Jejunum (tissue), 1 donor: ENCODE data around the genes LRIF1, CEPT1, PIFO and PPM1J.

DNA sequence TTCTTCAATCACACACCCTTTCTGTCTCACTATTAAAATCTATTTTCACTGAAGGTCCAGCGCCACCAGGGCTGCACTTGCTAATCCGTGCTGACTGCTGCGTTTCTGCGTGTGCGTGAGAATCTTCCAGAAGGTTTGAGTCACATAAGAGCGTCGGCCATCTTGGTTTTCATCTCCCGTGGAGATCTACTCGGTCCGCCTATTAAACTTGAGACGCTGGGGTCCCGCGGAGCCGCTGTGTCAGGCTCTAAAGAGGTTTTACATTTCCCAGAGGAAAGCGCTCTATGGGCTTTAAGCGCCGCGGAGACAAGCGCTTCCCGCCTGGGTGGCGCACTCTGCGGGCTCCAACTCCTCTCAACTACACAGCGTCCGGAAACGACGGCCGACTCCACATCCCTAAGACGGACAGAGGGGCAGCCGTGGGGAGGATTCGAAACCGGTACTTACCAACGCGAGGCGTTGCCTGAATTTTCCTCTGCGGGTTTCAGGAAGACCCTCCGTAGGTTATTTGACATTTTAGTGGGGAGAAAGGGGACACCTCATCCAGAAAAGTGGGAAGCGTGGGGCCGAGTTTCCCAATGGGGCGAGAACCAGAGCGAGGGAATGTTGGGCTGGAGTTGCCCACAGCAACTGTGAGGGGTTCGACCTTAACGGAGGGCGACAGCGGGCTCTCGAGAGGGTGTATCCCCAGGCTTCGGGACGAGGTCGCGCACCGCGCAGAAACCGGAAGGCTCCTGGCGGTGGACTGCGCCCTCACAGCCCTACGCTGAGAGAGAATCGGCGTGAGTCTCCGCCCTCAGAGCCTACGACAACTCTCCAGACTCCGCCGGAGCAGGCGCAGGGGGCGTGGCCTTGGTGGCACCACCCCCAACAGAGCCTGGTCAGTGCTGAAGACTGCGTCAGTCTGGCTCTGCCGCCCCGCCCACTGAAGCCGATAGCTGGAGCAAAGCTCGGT is at the start of gene LRIF1:
LRIF1 (minus strand) TSS at position 749 of the 955 bp plus-strand sequence.
- PRO-cap: unidirectional peak, plus-strand start at position 309 of the sequence; bidirectional peak, plus-strand start outside the sequence, minus-strand start at position 747 of the sequence

- PRO-cap: bidirectional peak, plus-strand start at chr1:111140255, minus-strand start at chr1:111140156; bidirectional peak, plus-strand start at chr1:111140715, minus-strand start at chr1:111140680
Observed at GRCh38 chr1:111139951-111140939, at the start of gene CEPT1. Gene CEPT1, plus strand, starts transcription at chr1:111140223.

DNA sequence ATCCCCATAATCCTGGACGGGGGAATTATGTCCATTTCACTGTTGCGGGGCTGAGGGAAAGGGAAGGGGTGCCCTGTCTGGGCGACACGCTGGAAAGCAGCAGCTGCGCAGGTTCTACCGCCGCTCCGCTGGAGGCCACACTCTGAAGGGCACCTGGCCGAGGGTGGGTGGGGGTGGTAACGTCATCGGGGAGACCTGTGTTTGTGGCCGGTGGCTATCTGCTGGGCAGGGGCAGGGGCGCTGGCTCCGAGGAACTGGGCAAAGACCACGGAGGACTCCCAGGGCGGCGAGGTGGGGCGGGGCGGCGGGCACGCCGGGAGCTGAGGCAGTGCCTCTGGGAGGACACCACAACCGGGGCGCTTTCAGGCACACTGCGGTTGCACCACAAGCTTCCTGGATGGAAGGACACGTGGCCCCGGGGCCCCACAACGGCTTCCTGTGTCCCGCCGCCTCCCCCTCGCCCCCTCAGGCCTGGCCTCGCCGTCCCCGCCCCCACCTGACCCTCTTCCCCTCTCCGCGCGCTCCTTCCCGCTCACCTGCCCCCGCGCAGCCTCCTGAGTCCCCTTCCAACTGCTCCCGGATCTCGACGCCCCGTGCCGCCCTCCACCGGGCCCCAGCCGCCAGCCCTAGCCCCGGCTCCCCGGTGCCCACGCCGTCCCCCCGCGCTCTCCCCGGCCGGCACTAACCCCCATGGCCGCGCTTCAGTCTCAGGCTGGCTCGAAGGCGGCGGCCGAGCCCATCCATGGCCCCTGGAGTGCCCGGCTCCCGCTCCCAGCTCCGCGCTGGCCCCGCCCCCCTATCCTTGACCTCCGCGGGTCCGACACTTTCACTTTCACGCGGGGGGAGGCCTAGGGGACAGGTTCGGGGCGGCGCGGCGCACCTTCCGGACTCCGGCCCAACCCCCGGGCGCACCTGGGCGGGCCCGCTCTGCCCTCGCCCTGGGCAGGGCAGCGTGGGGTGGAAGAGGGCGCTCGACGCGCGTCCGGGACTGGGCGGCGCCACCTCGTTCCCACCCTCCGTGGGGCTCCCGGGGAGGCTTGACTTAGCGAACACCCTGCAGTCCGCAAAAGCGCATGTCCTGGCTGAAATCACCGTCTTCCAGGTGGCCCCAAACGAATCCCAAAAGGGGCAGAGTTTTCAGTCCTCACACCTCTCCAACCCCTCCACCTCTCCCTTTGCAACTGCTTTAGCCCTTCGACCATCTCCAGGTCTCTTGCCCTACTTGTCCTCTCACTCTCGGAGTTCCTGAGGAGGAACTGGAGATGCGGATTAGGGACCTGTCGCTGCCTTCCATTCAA is 3.6 kb upstream of the DENND2D start:
- PRO-cap: bidirectional peak, plus-strand start at position 204 of the sequence, minus-strand start at position 144 of the sequence; bidirectional peak, plus-strand start at position 319 of the sequence, minus-strand start at position 364 of the sequence; bidirectional peak, plus-strand start at position 1,059 of the sequence, minus-strand start at position 929 of the sequence

DNA sequence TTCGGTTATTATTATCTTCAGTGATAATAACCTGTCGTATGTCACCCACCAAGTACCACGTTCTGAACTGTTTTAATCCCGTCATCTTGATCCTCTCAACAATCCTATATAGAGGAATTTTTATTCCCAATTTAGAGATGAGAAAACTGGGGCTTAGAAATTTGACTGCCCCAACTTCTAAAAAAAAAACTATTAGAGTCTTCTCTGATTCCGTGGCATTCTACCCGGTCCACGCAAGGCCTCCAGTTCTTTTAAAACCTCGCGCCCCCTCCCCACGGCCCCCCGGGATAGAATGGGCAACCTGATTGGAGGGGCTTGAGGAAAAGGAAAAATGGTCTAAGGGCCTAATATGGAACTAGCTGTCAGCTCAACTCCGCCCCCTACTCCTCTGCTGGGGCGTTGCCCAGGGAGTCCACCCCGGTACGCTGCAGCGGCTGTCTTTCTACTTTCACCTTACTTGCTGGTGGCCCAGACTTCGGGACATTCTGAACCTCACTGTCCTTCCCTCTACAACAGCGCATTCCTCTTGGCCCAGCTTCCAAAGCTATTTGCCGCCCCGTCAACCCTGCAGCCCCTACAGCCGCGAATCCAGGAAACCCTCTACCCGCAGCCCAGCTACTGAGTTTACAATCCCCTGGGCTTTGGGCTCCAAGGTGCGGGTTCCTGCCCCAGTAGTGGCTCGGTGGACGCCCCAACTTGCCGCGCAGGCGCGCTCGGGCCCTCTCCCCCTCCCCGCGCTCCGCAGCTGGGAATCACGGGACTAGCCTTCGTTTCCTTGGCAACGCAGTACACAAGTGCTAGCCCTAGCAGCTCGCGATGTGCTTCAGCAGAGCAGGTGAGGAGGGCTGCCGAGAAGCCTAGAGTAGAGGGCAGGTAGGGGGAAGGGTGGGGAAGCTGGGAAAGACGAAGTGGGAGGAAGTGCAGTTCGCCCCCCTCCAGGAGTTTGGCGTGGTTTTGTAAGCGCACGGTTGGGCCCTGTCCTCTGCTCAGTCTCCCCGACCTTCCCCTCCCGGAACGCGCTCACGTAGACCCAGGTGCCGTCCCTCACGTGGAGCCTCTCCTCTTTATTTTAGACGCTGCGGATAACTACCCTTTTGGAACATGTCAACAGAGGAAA is at the start of gene PIFO:
PIFO (plus strand) TSS at position 786 of the 1,117 bp plus-strand sequence.
- PRO-cap: unidirectional peak, plus-strand start at position 451 of the sequence; unidirectional peak, minus-strand start at position 681 of the sequence

DNA sequence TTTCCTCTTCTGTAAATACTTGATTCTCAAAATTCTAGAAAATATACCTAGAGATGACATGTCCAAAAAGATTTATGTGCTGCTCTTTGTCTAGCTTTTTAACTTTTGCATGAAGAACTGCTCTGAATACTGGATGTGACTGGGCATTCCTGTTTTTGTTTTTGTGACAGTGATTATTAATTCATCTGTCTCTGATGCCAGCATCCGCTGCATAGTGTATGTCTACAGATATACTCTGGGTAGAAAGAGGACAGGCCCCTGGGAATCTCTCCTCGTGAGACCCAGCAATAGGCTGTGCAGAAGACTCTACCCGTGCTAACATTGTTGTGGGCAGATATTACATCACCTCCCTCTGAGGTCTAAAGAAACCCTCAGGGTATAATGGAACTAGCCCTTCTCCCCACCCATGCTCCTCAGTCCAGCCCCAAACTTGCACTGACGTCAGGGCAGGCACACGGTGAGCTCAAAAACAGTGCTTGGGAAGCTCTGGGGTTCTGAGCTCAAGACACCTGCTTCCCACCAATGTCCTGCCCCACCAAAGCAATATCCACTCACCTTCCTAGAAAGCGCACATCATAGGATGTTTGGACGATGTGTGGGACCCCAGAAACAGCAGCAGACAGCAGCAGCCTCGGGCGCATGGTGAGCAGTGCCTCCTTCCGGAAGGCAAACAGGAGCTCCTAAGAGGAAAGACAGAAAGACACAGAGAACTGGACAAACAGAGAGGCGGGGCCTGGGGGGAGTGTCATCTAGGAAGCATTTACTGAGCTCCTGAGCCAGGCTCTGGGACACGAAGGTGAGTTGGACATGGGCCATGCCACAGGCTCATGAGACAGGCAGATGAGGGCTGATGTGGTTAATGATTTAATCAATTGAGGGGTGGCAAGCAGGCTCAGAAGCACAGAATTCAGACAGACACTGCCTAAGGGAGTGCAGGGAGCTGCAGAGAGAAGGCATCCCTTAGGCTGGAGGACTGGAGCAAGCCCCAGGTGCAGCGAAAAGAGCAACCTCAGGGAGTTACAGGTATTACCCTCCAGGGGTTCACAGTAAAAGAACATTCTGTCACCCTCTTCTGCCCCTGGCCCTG is 4.8 kb downstream of the OVGP1 start:
- PRO-cap: no peak

DNA sequence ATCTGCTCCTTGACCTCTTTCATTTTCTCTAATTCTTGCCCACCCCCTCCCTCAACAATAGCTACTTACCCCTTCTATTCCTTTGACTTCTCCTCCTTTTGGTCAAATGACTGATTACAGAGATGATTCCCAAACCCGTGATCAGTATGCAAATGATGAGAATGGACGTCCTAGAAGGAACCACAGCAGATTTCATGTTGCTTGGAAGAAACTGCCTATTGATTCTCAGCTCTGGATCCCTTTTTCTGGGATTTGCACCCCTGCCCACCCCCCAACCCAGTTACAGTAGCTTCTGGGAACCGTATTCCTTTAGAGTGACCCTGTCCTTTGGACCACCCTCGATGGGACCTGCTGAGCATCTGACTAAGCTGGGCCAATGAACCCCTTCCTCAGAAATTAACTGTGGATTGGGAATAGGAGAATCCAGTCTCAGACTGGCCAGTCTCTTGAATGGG is 11.9 kb downstream of the C1orf162 start:
- PRO-cap: no peak

DNA sequence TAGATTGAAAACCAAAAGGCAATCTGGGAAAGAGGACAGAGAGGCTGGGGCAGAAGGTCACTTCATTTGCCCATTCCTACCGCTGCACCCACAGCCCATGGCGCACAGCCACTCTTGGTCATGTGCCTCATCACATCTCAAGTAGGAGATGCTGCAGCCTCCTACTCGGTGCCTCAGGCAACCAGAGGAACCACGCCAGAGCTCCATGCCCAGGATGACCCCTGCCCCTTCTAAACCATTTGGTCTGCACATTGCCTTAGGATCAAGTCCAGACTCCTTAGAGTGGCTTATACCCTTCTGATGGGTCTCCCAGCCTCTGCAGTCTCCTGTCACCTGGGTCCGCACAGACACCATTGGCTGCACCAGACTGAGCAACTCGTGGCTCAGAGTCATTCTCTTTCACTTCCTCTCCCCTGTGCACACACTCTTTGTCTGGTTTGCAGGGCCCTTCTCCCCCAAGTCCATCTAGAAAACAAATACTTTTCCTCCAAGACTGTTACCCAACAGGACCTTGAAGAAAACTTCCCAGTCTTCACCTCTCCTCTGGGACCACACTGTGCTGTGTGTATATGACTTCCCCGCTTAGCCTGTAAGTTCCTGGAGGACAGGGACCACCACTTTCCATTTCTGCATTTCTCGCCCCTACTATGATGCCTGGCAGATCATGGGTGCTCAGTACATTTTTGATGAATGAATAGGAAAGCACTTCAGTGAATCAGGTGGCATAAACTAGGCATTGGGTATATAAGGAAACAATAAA is 2.3 kb upstream of the ADORA3 start:
- PRO-cap: no peak

GRCh38 chr1:111641302-111641686 is 21.7 kb downstream of the RAP1A start:
- PRO-cap: no peak

DNA sequence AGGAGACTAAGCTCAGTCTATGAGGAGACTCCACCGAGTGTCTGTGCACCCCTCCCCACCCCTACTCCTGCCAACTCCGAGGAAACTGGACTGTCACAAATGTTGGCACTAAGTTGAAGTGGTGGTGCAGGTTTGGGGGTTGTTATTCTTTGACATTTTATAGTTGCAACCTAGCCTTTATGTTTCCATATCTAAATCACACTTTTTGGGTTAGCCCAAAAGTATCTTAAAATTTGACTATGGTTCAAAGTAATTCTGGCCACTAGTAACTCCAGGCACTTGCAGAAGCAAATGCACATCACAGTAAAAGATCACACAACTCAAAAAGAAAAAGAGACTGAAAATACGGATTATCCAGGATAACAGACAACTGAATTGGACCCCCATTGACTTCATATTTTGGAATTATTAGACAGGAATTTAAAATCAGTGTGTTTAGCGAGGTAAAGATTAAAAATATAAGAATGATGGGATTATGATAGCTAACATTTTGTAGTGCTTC is 48.4 kb downstream of the RAP1A start:
- PRO-cap: no peak

DNA sequence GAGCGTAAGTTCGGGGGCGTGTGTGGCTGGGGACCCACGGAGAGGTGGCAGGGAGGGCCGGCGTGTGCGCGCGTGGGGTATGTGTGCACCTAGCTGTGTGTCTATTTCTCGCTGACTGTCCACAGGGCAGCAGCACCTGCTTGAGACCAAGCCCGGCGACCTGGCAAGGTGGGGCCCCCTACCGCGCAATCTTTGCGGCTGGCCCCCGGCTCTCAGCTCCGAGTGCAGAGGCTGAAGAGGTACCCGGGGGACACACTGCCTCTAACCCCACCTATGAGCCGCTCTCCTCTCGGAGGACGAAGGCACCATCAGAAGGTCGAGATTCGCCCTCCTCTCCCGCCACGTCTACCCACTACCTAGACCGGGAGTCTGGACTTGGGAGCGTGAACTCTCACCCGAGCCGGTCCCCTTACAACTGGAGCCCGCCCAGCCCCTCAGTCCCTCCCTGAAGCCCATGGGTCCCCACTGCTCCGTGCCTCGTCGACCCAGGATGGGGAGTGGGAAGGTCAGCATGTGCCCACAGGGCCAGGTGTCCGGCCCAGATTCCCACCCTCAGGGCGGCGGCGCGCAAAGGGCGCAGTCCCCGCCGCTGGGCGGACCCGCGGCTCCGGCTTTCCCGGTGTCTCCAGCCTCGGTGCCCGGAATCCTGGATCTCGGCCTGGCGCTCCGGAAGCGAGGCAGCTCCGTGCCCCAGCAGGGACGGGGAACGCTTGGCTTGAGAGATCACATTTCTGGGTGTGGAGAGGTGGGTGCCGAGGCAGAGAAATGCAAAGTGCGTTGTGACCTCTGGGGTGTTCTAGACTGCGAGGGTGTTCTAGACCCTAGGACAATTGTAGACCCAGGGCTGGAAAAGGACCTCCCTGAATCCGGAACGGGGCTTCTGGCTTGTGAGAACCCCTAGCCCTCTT is 1.2 kb upstream of the KCND3 start:
- PRO-cap: no peak

- PRO-cap: no peak
Observed at GRCh38 chr1:111992465-111993012, 3.1 kb upstream of the KCND3 start.

DNA sequence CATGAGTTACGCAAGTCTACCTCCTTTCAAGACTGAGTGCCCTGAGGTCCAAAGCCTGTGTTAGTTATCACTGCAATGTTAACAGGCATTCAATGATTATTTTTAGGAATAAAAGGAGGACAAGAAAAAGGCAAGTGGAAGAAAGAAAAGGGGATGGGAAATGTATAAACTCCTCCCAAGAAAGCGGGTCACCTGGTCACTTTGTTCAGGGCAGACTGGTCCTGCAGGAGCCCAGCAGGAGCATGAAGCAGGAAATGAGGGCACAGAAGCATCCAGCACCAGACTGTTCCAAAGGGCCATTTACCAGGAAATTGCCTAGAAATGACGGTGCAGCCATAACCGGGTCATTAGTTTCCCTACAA is 7.7 kb upstream of the CTTNBP2NL start:
- PRO-cap: no peak

GRCh38 chr1:112501539-112502495 is 6.9 kb upstream of the WNT2B start:
- PRO-cap: bidirectional peak, plus-strand start at chr1:112501927, minus-strand start at chr1:112501825

DNA sequence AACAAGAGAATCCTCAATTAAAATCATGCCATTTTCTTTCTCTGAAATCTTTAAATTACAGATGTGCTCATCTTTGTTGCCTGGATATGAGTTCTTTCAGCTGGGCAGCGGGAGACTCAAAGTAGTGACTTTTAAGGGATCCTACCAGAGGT is 640 bp downstream of the ST7L start:
- PRO-cap: no peak

- PRO-cap: no peak
Observed at GRCh38 chr1:112667296-112667793, 7.1 kb upstream of the MOV10 start.

DNA sequence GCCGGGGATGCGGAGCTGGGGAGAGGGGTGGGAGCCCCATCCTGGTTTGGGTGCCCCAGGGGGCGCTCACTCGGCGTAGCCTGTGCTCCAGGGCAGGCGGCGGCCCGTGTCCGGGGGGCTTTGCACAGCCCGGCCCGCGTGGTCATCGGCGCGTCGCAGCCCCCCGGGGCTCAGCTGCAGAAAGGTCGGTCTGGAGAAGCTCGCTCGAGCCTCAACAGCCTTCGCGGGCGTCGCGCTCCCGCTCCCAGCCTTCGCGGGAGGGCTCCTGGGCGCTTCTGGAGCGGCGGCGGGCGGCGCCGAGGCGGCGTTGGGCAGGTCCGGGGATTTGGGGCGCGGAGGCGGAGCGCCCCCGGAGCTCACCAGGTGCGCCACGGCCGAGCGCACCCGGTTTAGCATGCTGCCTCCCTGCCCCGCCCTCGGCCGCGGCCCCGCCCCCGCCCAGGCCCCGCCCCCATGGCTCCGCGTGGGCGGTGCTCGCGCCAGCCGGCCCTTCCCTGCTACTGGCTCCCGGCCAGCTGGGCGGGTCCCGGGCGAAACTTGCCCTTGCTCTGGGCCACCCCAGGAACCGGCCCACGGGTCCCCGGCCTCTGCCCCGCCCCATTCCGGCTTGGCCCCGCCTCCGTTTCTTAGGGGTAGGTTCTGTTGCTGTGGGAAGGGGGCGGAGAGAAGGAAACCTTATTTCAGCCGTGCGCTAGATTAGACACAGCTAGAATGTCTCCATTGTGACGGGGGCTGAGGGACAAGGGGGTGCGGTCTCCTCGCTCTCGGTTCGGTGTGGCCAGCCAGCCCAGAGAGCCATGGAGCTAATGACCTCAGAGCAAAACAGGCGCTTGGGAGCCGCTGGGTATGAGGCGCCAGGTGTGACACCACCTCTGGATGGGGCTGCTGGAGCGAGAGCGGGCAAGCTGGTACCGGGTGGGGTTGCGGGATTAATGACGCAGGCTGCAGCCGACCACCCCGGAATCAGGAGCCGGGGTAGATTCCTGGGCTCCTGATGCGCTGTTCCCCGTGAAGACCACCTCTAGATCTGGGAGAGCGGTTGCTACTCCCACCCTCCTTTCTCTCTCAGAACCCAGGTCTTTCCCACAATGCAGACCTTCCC is at the start of gene PPM1J:
PPM1J (minus strand) TSS at position 427 of the 1,102 bp plus-strand sequence.
- PRO-cap: bidirectional peak, plus-strand start at position 720 of the sequence, minus-strand start at position 391 of the sequence

DNA sequence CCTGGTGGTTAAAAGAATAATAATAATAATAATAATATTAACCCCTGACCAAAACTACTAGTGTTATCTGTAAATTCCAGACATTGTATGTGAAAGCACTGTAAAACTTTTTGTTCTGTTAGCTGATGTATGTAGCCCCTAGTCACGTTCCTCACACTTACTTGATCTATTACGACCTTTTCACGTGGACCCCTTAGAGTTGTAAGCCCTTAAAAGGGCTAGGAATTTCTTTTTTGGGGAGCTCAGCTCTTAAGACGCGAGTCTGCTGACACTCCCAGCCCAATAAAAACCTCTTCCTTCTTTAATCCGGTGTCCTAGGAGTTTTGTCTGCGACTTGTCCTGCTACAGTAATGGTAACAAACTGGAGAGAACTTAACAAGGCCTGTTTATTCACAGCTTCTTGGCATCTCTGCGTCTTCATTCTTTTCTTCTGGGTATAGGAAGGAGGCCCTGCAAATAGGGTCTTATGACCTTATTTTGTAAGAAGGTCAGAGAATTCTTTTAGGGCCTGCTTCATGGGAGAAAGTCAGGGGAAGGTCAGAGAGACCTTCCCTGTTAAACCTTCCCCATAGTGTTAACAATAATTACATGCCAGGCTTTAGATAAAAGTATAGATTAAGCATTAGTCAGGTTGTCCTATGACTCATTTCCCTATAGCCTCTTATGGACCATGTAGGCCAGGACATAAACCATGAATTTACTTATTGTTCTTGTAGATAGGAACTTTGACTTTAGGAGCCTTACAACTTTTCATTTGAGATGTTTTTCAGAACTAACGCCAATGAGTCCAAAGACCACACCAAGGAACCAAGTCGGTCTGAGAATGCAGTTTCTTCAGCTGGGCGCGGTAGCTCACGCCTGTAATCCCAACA is 86.9 kb downstream of the SLC16A1 start:
- PRO-cap: no peak

- PRO-cap: no peak
Observed at GRCh38 chr1:112881752-112882140, 74.2 kb downstream of the SLC16A1 start.

- PRO-cap: no peak
Observed at GRCh38 chr1:112956848-112957385, 921 bp upstream of the SLC16A1 start.

GRCh38 chr1:113690995-113691932 is 68.0 kb downstream of the PHTF1 start:
- PRO-cap: no peak